Frontal cortex (tissue), 2 donors: ENCODE measurements around a stretch of chr11.

DNA sequence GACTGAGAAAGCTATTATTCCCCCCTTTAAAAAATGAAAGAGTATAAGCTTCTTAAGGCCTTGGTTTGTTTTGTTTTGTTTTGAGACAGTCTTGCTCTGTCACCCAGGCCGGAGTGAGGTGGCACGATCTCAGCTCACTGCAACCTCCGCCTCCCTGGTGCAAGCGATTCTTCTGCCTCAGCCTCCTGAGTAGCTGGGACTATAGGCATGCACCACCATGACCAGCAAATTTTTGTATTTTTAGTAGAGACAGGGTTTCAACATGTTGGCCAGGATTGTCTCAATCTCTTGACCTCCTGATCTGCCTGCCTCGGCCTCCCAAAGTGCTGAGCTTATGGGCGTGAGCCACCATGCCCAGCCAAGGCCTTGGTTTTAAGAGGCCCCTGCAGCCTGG lies 75.4 kb downstream of the NAT10 start:
- RAMPAGE, long total RNA = no peak

- RAMPAGE, long total RNA = no peak
Observed at GRCh38 chr11:34233867-34234911, 123.6 kb downstream of the ABTB2 start.

DNA sequence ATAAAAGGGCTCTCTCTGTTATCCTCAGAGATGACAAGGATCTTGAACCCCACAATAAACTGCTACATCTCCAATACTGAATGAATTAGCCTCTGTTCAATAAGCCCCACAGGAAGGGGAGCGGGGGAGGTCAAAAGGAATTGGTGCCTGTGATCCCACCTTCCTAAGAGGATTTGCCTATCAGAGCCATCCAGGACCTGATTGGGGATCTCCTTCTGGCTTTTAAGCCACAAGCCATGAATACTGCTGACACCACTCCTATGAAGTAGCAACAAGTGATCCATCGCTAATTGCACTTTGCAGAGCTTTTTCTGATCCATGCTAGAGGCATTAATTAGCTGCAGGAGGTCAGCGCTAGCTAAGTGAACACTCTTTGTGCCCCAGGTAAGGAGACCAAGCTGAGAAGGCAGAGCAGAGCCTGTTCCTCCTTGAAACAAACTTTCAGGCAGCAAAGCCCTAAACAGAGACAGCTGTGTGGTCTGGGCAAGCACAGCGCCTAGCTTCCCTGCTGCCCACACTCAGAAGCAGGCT lies 122.3 kb downstream of the ABTB2 start:
- RAMPAGE, long total RNA = no peak

DNA sequence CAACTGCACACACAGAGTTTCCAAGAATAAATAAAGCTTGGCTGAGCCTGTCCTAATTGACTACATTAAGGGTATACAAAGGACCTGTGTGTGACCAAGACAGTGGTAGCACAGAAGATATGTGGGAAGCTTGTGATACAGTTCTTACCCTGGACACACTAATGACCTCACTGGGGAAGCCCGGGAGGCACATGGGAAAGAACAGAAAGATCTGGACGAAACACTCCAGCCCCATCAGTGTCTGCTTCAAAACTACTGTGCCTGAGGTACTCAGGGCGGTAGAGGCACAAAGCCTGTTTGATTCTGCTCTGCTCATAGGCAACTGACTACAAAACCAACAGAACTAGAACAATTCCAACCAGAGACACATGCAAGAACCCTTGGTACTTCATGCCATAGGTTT lies 41.1 kb downstream of the ABTB2 start:
- RAMPAGE, long total RNA = no peak

DNA sequence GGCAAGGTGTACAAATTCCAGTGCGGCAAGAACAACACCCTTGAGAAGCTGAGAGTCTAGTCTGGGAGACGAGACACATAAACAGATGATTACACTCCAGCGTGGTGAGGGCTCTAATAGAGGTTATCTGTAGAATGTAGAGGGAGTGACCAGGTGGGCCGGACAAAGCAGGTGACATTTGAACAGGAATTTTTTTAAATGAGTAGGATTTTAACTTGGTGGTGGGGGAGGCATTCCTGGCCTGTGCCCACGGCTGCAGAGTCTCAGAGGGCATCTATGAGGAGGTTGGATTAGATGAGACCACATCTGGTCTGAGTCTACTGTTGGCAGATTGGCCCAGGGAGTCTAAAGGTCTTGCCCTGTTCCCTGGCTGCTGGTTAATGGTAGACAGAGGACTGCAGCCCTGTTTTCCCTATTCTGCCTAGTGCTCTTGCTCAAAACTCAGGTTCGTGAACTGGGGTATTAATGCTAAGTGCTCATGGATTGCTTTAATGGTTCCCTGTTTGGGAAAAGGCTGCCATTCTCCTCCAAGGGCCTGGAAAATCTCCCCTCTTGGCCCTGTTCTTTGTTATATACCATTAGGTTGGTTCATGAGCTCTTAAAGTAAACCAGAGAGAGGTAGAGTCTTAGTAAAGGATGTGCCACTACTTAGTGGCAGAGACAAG lies 1.1 kb downstream of the CAT start:
- RAMPAGE, long total RNA = no peak

DNA sequence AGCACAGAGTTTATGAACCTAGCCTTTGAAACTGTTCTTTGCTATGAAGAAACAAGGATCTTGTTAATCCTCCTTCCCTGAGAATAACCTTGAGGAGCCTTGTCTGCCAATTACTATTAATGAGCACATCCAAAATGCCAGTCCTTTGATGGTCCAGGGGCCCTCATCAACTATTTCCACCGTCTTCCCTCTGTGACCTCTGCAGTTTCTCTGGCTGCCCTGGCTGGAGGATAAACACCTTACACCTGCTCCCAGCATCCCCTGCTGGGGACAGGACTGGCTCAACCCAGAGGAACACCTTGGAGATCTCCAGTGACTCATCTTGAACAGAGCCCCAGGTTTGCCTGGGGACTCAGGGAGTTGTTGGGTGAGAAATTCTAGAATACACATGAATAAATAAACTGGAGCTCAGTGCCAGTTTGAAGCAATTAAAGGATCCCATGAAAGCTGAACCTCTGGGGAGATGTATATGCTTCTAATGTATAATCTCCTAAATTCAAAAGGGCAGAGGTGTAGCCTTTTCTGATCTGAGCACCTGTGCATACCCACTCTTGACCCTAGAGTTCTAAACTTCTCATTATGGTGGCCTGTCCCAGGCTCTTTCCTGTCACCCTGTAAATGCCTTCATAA lies 24.1 kb upstream of the ELF5 start:
- RAMPAGE, long total RNA = no peak

- RAMPAGE, long total RNA = no peak
Observed at GRCh38 chr11:34570827-34571187, 50.1 kb upstream of the EHF start.

DNA sequence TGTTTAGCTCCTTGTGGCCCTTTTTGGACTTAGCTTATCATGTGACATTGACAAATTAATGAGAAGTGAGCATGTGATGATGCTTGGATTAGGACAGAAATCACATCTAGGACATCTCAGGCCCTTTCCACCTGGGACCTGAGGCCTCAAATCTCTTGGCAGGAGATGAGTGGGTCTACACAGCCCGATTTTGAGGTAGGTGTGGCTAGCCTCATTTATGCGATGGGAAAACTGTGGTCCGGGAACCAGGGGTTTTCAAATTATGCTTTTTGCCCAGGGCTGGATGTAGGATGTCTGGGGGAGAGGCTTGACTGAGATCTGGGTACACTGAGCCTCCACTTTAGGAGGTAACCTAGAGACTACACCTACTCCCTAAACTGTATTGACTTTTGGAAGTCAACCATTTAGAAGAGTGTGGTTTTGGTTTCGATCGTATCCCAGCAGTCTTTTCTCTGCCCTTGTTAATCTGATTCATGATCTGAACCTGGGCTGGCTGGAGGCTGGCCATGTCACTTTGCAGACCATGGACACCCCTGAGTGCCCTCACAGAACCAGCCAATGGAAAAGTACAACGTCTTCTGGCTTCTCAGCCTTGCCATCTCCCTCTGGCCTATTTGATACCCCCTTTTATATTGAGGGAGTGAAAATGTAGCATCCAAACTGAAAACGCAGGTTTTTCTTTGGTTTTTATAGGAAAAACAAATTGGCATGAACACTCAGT lies 10.7 kb downstream of the EHF start:
- RAMPAGE, long total RNA = no peak

GRCh38 chr11:34646222-34646869 lies 25.5 kb downstream of the EHF start:
- RAMPAGE, long total RNA = no peak

DNA sequence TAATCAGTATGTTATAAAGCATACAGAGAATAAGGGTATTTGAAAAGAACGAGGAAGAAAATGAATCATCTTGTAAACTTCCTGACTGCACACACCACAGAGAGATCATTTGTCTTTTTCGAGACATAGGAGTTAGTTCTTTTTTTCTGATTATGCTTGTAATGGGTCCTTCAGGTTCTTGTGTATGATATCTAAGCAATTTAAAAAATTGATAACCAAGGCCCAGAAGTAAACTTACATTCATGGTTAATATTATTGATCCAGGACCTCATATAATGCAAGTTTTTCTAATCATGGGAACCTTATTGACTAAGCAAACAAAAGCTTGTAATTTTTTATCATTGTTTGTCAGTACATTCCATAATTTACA lies 61.2 kb downstream of the PDHX start:
- RAMPAGE, long total RNA = no peak

DNA sequence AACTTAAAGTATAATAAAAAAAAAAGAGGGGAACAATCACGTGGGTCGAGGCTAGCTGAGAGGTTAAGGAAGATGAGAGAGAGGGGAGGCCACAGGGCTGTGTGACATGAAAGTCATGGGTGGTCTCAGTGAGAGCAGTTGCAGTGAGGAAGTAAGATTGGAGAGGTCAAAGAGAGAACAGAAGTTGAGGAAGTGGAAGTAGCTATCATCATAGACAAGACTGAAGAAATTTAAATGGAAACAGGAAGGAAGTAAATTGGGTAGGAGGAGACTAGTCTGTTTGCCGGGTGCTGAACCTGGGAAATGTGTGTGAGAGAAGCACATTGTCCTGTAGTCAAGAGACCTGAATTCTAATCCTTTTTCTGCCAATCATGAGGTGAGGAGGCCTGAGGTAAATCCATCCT lies 79.9 kb upstream of the CD44 start:
- RAMPAGE, long total RNA = no peak

GRCh38 chr11:35105462-35105763 lies 33.6 kb upstream of the CD44 start:
- RAMPAGE, long total RNA = no peak

DNA sequence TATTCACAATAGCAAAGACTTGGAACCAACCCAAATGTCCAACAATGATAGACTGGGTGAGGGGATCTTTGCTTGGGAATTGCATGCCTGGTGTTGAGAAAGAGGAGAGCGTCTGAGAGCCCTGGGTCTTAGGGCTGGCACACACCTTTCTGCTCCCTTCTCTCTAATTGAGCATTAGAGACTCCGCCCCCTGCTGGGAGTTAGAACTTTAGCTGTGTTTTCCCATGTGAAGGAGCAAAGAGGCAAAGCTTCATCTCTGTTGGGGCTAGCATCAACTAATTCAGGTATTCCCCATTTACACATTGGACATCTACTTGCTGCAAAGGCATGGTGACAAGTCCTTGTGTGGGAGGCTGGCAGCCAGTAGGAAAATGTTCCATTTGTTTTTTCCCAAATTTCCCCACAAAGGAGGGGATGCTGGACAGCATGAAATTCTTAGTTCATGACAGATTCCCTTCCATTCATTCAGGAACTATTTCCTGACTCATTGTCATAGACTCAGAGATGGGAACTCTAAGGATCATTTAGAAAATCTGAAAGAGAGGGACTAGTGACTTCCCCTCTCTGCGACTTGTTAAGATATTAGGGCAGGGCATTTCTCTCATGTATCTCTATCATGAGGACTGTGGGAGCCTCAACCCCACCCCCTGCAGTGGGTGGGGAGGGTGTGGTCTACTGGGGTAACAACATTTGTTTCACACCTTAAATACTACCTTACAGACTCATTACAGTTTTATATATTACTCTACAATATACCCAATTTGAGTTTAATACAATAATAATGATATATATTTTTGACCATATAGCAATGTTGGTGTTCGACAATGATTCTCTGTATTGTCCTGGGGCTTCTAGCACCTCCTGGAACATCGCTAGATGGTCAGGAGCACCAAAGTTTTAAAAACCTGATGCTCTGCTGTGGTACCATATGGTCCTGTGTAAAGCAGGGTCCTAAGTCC lies 3.7 kb downstream of the CD44 start:
- RAMPAGE, long total RNA = no peak

- RAMPAGE, long total RNA = no peak
Observed at GRCh38 chr11:35167310-35167887, 28.4 kb downstream of the CD44 start.

- RAMPAGE, long total RNA = no peak
Observed at GRCh38 chr11:35177889-35178263, 38.9 kb downstream of the CD44 start.

DNA sequence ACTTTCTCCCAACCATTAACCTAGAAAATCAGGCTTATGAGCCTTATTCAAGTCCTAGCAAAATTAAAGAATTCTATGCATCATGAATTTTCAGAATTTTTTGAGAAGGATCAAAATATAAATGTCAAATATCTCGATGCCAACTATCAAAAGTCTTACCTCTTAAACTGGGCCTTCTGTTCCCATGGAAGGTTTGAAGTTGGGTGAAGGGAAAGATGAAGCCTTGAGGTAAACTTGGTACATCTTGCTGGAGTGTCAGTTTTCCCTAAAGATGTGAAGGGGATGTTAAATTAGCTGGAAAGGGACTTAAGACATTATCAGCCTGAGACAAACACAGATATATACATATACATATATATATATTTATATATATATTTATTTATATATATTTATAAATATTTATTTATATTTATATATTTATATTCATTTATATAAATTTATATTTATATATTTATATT lies 42.4 kb downstream of the CD44 start:
- RAMPAGE, long total RNA = no peak

GRCh38 chr11:35192289-35193529 lies 53.7 kb downstream of the CD44 start:
- RAMPAGE, long total RNA = no peak

DNA sequence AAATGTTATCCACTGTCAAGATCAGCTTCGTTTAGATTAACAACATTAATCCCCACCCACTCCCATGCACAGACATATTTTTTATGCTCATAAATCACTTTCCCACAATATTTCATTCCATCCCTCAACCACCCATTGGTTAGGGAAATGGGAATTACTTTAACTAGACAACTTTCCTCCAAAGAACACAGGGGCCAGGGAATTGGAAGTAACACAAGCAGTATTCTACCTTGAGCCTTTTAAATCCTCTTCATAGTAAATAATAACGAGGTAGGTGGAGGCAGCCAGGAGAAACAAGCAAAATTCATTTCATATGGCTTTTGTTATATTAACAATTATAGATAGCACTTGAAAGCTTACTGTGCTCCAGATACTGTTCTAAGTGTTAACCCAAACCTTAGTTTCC lies 87.2 kb downstream of the CD44 start:
- RAMPAGE, long total RNA = no peak

DNA sequence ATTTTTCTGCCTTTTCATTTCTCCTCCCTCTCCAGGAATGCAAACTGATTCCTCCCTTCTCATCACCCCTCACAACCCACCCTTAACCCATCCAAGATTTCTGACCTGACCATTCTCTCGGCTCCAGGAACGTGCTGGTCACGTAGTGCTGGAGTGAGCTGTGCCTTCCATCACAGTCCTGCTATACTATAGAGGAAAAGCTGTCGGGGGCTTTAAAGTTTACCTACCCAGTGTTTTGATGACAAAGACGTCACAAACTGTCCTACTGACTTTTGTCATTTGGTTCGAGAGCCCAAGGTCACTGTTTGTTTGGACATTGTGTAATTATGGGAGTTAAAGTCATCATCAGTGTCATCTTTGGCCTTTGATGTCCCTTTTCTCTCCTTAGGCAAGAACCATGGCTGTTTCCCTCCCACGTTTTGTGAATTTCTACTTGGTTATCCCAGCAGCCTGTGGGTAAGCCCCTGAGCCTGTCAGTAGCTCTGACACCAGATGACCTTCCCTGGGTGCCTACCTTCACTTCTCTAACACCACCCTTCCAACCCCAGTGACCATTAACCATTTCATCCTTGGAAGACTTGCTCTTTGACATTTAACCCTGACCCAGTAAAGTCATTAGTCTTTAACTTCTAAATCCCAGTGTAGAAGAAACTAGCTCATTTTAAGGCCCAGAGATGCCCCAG lies 59.3 kb downstream of the SLC1A2 start:
- RAMPAGE, long total RNA = no peak

GRCh38 chr11:35623559-35624121 lies 5.4 kb downstream of the FJX1 start:
- RAMPAGE, long total RNA = no peak